Skeletal muscle tissue (tissue), 7 donors: ENCODE measurements around a stretch of chr4.

DNA sequence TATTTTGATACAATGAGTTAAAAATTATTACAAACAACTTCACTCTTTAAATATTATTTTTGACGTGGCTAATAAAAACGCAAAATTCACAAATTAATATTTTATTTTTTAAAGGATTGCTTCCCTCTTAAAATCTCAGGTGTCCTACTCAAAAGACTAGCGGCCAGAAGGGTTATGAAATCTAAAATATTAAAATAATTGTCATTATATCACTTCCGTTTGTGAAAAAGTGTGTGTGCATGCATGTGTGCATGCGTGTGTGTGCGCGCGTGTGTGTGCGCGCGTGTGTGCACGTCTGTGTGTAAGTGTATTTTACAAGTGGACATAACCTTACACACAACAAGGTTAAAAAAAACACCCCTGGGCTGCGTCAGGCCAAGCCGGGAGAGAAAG is 390 bp upstream of the ZNF595 start:
- PRO-cap, 3 experiments = no peak in any of the 3 experiments
- RAMPAGE, long total RNA = no peak
- RRBS, 2 experiments = no CpG with 5 or more reads among the region's 14 CpGs

DNA sequence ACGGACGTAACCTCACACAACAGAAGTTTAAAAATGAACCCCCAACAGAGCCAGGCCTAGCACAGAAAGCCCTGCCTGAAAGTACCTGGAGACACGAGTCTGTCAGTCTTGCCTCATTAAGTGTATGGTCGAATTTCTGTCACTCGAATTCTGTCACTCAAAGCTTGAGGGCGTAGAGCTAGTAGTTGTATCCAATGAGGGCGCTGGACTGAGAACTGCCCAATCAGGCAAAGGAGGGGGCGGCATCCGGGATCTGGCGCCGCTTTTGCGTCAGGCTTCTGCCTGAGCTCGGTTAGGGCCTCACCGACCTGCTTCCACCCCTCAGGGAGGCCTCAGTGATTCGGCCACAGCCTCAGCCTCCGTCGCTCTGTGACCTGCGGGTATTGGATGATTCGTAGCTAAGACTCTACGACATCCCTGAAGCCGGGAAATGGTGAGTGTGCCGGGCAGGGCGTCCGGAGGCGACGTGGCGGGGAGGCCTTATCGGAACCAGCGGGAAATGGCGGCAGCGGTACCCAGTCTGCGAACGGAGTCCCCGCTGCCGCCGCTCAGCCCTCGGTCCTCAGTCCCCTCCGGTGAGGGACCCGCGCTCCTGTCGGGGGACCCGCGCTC is 88.2 kb downstream of the ZNF718 start:
- PRO-cap, 3 experiments = peak in 2 of 3 experiments; most common plus-strand start position 273 of the sequence (in 2)
- RAMPAGE, long total RNA = no peak
- RRBS, 2 experiments = 2 to 3% methylated on average over 11 of the region's 43 CpGs

GRCh38 chr4:244434-244745 is 60.9 kb downstream of the ZNF732 start:
- PRO-cap, 3 experiments = no peak in any of the 3 experiments
- RAMPAGE, long total RNA = no peak
- RRBS, 2 experiments = no CpG with 5 or more reads among the region's 8 CpGs

DNA sequence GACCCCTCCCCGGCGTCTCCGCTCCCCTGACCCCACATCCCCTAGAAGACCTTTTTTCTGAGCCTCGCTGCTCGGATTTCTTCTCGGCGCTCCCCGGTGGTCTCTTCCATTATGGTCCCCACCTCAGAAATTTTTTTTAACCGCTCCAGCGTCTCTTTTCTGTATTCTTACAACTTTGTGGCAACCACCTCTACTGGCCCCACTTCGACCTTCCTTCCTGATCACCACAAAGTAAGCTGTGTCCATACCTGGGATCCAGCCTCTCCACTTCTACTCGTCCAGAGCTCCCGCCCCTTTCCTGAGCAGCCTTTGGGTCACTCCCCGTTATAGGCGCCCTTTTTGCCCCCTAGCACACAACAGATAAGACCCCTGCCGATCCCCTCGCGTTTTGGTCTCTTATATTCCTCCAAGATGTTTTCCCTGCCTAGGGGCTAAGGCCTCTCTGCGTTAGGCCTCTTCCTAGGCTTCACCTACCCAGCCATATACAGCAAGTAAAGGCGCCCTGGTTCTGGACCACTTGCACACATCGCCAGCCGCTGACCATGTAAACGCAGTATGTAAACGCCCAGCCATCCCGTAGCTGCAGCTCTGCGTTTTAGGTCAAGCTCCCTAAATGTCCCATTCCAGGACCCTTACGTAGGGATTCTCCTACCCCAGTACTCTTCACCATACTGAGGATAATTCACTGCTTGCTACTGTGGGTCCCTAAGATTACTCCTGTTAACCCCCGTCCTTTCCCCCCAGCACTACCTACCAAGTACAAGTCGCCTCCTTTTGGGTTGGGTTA is 678 bp downstream of the PIGG start:
- PRO-cap, 3 experiments = no peak in any of the 3 experiments
- RAMPAGE, long total RNA = no peak
- RRBS, 2 experiments = 1 to 2% methylated on average over 8 of the region's 29 CpGs

DNA sequence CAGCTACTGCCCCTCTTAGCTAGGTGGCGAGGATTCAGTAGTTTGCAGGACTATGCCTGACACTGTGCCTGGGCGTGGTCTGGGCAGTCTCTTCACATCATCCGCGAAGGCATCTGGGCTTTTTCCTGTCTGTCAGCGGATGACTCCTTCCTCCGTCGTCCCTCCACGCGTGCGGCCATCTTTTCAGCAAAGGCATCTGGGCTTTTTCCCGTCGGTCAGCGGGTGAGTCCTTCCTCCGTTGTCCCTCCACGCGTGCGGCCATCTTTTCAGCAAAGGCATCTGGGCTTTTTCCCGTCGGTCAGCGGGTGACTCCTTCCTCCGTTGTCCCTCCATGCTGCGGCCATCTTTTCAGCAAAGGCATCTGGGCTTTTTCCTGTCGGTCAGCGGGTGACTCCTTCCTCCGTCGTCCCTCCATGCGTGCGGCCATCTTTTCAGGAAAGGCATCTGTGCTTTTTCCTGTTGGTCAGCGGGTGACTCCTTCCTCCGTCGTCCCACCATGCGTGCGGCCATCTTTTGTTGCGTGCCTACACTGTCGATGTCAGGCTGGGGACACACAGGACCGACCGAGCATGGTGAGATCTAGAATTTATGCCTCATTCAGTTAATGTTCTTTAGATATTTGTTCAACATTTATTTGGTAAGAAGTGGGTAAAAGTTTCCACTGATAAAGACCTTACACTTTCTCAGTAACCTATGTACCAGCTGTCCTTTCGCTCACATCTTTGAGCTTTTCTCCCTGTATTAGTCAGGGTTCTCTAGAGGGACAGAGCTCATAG is 12.4 kb upstream of the TMEM271 start:
- PRO-cap, 3 experiments = no peak in any of the 3 experiments
- RAMPAGE, long total RNA = no peak
- RRBS, 2 experiments = no CpG with 5 or more reads among the region's 38 CpGs

GRCh38 chr4:663148-663877 is 10.8 kb downstream of the ATP5ME start:
- PRO-cap, 3 experiments = no peak in any of the 3 experiments
- RAMPAGE, long total RNA = no peak
- RRBS, 2 experiments = 1 to 2% methylated on average over 17 of the region's 51 CpGs

DNA sequence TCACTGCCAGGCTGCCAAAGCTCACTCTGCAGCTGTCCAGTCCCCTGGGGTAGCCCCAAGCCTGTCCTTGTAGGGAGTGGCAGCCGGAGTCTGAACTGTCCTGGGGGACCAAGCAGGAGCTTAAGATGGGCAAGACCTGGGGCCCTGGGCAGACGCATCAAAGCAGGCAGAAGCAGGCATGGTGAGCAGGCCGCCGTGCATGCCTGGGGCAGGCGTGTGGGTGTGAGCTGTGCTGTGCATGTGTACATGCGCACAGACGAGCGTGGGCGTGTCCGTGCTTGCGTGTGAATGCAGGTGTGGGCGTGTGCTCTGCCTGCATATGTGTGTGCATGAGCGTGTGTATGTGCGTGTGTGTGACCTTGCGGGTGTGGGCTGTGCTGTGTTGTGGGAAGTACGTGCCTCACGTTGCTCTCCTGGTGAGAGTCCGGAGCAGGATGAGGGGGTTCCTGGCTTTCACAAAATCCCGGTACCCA is 3.5 kb downstream of the MYL5 start:
- PRO-cap, 3 experiments = no peak in any of the 3 experiments
- RAMPAGE, long total RNA = no peak
- RRBS, 2 experiments = 87% methylated on average over 1 of the region's 19 CpGs; no CpG with 5 or more reads in 1 of the 2 experiments

GRCh38 chr4:755033-755708 is 49.5 kb downstream of the PCGF3 start:
- PRO-cap, 3 experiments = no peak in any of the 3 experiments
- RAMPAGE, long total RNA = no peak
- RRBS, 2 experiments = no CpG with 5 or more reads among the region's 24 CpGs

- PRO-cap, 3 experiments = no peak in any of the 3 experiments
- RAMPAGE, long total RNA = no peak
- RRBS, 2 experiments = no CpG with 5 or more reads among the region's 14 CpGs
These were observed 50.3 kb downstream of the CPLX1 start for GRCh38 chr4:775149-776448.

DNA sequence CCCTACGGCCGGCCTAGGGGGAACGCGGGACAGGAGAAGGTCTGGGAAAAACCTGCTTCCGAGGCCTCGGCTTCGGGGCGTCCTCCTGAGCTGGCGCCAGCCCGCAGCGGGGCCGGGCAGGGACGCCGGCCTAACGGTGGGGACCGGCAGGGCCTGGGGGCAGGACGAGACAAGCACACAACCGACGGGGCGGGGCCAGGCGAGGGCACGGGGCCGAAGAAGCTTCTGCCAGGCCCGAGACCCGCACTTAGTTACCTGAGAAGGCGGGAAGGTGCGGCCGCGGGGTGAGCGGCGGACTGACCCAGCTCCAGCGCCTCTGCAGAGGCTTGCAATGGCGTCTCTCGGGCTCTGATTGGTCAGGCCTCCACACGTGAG is 44.4 kb downstream of the CPLX1 start:
- PRO-cap, 3 experiments = peak in 3 of 3 experiments; most common minus-strand start position 318 of the sequence (in 1)
- RAMPAGE, long total RNA = no peak
- RRBS, 2 experiments = 0 to 3% methylated on average over 3 to 7 of the region's 35 CpGs

DNA sequence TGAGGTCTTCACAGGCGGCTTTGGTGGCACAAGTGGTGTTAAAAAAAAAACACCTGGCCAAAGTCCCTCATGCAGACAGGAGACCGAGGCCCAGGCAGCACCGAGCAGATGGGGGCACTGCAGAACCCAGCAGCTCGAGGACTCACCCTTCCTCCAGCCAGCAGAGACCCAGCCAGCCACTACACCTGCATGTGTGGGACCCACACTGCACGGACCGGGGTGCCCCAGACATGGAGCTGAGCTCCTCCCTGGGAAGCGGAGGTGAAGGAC is 42.8 kb downstream of the GAK start:
- PRO-cap, 3 experiments = no peak in any of the 3 experiments
- RAMPAGE, long total RNA = no peak
- RRBS, 2 experiments = no CpG with 5 or more reads among the region's 7 CpGs

GRCh38 chr4:890749-891087 is 41.4 kb downstream of the GAK start:
- PRO-cap, 3 experiments = no peak in any of the 3 experiments
- RAMPAGE, long total RNA = no peak
- RRBS, 2 experiments = no CpG with 5 or more reads among the region's 8 CpGs

DNA sequence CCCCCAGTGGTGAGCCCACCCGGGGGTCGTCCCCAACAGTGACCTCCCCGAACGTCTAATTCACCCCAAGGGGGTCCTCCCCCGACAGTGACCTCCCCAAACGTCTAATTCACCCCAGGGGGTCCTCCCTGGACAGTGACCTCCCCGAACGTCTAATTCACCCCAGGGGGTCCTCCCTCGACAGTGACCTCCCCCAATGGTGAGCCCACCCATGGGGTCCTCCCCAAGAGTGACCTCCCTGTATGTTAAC is 6.2 kb downstream of the GAK start:
- PRO-cap, 3 experiments = no peak in any of the 3 experiments
- RAMPAGE, long total RNA = no peak
- RRBS, 2 experiments = no CpG with 5 or more reads among the region's 9 CpGs

- PRO-cap, 3 experiments = no peak in any of the 3 experiments
- RAMPAGE, long total RNA = no peak
- RRBS, 2 experiments = 89 to 90% methylated on average over 7 to 14 of the region's 30 CpGs
These were observed 11.8 kb downstream of the DGKQ start for GRCh38 chr4:961540-962096.

DNA sequence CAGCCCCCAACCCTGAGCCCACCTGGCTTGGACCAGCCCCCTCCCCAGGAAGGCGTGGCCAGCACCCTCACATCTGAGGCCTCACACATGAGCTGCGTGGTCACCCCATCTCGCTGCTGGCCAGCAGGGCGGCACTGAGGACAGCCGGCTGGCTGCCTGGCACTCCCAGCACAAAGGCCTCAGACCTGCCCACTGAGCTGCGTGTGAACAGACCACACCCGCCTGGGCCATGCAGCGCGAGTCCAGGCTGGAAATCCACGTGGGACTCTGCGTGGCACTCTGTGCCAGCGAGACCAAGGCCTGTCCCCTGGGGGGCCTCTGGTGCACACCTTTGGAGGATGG is 10.0 kb downstream of the DGKQ start:
- PRO-cap, 3 experiments = no peak in any of the 3 experiments
- RAMPAGE, long total RNA = no peak
- RRBS, 2 experiments = no CpG with 5 or more reads among the region's 12 CpGs

DNA sequence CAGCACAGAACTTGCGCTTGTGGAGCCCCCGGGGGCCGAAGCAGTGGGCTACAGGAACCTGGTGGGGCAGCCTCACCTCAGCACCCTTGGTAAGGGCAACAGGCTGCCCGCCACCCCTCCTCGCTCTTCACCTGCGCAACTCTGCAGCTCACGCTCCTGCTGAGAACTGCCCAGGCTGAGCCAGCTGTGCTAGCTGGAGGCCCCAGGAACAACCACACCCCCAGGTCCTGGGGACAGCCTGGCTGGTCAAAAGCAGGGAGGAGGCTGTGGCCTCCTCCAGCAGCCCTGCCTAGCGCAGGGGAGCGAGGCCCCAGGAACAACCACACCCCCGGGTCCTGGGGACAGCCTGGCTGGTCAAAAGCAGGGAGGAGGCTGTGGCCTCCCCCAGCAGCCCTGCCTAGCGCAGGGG is 4.5 kb downstream of the DGKQ start:
- PRO-cap, 3 experiments = no peak in any of the 3 experiments
- RAMPAGE, long total RNA = no peak
- RRBS, 2 experiments = 89 to 90% methylated on average over 2 of the region's 11 CpGs

GRCh38 chr4:995449-996057 is 2.3 kb upstream of the SLC26A1 start:
- PRO-cap, 3 experiments = no peak in any of the 3 experiments
- RAMPAGE, long total RNA = no peak
- RRBS, 2 experiments = 83 to 85% methylated on average over 7 to 9 of the region's 17 CpGs

DNA sequence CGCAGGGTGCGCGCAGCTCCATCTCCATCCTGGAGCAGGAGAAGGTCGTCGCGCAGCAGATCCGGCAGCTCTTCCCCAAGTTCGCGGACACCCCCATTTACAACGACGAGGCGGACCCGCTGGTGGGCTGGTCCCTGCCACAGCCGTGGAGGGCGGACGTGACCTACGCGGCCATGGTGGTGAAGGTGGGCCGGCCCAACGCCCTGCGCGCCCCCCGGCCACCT is 8.7 kb upstream of the SLC26A1 start:
- PRO-cap, 3 experiments = no peak in any of the 3 experiments
- RAMPAGE, long total RNA = no peak
- RRBS, 2 experiments = 4 to 7% methylated on average over 7 to 11 of the region's 23 CpGs

DNA sequence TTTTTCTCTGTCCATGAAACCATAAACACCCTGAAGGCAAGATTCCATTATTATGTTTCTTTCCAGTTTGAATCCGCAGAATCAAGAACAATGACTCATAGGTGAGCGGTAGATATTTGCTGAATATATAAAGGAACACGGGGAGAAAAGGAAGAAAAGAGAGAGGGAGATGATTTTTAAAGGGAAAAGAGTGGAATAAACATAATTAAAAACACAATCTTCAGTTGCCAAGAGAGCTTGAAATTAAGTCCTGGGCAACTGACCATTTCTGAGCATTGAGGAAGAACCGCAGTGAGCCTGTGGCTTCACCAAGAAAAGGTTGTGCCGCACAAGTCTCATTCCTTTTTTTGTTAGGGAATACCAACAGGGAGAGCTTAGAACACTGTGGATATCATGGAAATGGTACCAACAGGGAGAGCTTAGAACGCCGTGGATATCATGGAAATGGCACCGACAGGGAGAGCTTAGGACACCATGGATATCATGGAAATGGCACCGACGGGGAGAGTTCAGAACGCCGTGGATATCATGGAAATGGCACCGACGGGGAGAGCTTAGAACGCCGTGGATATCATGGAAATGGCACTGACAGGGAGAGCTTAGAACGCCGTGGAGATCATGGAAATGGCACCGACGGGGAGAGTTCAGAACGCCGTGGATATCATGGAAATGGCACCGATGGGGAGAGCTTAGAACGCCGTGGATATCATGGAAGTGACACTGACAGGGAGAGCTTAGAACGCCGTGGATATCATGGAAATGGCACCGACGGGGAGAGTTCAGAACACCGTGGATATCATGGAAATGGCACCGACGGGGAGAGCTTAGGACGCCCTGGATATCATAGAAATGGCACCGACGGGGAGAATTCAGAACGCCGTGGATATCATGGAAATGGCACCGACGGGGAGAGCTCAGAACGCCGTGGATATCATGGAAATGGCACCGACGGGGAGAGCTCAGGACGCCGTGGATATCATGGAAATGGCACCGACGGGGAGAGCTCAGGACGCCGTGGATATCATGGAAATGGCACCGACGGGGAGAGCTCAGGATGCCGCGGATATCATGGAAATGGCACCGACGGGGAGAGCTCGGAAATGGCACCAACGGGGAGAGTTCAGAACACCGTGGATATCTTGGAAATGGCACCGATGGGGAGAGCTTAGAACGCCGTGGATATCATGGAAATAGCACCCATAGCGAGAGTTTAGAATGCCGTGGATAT is 28.3 kb downstream of the SPON2 start:
- PRO-cap, 3 experiments = no peak in any of the 3 experiments
- RAMPAGE, long total RNA = no peak
- RRBS, 2 experiments = no CpG with 5 or more reads among the region's 63 CpGs

DNA sequence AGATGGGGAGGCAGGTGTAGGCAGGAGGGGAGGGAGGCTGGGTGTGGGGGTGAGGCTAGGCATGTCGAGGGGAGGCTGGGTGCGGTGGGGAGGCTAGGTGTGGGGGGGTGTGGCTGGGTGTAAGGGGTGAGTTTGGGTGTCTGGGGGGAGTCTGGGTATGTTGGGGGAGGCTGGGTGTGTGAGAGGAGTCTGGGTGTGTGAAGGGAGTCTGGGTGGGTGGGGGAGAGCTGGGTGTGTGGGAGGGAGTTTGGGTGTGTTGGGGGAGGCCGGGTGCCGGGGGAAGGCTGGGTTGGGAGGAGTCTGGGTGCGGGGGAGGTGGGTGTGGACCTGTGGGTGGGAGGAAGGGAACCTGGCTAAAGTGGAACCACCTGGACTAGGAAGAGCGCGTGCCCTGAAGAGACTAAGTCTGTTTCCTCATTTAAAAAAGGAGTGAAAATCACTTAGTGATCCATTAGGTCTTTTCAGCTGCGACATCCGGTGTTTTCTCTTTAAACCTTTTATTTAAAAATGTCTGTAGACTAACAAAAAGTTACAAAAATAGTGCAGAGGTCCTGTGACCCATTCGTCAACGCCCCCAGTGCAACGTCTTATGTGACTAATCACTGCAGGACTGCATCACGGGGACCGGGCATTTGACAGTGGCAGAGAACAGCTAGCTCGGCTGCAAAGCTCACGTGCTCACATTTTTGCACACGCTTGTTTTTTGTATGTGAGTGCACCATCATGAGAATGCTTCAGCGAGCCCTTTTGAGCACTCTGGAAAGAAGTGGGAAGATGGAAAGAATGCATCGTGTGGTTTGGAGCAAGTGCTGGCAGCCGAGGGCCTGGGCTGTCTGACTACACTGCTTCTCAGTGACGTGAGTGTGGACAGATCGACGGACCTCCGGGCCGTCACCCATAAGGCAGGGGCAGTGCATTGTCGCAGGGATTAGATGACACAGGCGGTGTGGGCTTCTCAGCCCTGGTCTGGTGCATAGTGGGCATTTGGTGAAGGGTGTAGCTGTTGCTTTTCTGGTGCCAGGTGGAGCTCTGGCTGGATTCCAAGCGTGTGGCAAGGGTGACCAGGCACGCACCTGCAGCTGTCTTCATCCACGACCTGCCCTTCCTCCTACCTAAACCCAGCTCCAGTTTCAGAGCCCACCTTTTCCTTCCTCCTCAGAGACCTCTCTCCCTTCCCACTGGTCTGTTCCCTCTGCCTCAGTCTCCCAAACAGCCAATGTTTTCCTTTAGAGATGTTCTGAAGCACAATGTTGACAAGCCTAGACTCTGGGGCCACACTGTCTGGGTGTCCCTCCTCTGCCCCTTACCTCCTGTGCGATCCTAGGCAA is 17.9 kb downstream of the SPON2 start:
- PRO-cap, 3 experiments = peak in 1 of 3 experiments; most common plus-strand start position 852 of the sequence (in 1)
- RAMPAGE, long total RNA = no peak
- RRBS, 2 experiments = 78% methylated on average over 1 of the region's 31 CpGs; no CpG with 5 or more reads in 1 of the 2 experiments